Skeletal muscle cell (primary cell): Measurements from ENCODE around the gene ANKEF1.

GRCh38 chr20:10034555-10035553, at the start of gene ANKEF1:
ANKEF1 (plus strand) TSS chr20:10034987.
- RRBS: 3% methylated on average over 24 of the region's 66 CpGs

- RRBS: no CpG with 5 or more reads among the region's 1 CpG
Measured at GRCh38 chr20:10311828-10312342, 93.3 kb downstream of the SNAP25 start.

GRCh38 chr20:10433134-10433532, 889 bp downstream of the MKKS start:
- RRBS: no CpG with 5 or more reads among the region's 21 CpGs

- RRBS: no CpG with 5 or more reads among the region's 8 CpGs
Measured at GRCh38 chr20:10511174-10511949, 76.3 kb downstream of the SLX4IP start.

DNA sequence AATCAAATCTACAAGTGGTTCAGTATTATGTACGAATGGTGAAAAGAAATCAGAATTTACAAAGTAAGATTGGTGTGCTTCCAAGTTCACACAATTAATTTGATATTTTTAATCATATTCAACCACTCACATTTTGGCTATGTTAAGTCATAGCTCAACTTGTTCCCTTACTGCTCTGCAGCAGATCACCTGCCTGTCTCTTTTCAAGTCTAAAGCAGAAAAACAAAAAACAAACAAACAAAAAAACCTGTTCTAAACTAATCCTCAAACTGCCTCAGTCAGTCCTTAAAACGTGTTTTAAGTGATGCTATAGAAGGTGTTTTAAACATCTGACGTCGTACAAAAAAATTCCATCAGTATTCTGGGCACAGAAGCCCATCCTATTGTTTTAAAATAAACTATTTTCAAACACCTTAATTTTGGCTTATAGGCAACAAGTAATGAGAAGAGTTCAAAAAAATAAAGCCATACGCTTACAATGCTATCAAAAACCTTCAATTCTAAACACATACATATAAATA, 35.4 kb downstream of the JAG1 start:
- RRBS: no CpG with 5 or more reads among the region's 5 CpGs

DNA sequence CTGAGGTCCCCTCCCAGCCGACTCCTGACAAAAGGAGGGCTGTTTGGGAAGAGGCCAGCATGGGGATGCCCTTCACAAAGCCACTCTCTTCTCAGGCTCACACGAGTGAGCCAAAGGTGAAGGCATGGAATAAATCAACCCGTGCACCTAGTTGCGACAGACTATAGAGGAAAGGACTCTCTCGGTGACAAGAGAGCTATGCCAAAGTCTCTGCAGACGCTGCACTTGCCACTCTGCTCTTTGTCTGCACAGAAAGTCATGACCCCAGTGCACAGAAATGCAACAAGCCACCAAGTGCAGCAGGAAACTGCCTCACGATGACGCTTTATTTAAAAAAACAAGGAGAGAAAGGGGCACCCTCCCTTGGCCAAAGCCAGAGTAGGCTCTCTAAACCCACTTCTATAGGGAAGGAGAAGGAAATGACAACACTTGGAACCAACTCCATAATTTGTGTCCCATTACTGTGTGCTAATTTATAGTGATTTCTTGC, 21.0 kb downstream of the JAG1 start:
- RRBS: no CpG with 5 or more reads among the region's 8 CpGs

- RRBS: no CpG with 5 or more reads among the region's 5 CpGs
Measured at GRCh38 chr20:10667789-10668389, 5.9 kb downstream of the JAG1 start.

DNA sequence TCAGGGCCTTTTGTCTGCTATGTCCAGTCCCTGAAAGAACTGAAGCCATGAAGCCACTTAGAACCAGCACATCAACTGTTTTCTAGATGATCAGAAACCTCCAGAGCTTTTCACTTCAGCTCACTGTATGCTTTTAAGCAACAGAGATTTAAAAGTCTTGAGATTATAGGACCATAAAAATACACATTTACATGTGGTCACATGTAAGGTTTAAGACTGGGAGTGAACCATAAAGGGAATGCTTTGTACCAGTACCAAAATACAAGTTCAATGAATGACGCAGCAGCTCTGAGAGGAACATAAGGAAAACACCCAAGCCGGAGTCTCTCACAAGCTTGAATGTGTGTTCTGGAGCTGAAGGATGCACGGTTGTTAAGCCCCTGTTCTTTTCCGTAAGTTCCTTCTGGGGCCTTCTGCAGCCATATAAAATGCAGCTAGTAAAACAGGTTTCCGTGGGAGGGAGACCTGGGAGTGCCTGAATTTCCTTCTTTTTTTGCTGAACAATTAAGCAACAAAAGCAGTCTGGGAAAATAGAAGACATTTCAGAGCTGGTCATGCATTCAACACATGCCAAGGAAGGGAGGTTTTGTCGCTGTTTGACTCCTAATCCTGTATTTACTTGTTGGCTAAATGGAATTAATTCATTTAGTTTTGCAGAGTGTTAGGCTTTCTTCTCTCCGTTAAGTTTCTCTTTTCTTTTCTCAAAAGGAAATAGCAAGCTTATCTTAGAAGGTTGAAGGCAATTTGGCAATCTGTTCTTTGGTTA, 73.2 kb upstream of the JAG1 start:
- RRBS: no CpG with 5 or more reads among the region's 7 CpGs

DNA sequence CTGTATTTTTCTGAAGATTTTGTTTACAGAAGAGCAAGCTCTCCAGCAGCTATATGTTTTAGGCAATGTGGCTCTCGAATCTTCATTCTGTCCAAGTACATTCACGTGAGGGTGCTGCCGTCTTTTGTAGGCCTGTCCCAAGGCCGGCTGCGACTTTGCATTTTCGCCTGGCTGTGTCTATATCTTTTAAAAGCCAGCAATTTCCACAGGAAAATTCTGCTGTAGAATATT, 93.2 kb upstream of the JAG1 start:
- RRBS: no CpG with 5 or more reads among the region's 6 CpGs

GRCh38 chr20:10784091-10784902, 110.5 kb upstream of the JAG1 start:
- RRBS: no CpG with 5 or more reads among the region's 6 CpGs

DNA sequence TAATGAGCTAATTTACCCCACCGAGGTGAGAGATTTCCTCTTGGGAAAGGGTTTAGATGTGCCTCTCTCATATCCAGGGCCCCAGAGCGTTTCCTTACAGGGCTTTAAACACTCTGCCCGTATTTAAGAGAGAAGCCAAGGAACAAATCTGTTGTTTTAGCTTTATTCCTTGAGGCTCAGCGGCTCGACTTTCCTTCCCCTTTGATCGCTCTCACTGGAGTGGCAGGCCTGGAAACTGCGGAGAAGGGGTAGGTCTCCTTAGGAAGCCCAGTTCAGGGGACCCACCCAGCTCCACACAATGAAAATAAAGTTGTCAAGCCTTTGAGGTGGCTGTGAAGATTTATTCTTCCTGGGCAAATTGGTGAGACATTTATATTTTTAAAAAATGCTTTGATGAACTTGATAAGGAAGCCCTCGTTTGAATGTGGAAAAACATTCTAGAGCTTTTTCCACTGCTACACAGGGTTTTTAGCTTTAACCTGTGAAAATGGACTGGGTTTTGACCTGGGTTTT, 132.0 kb upstream of the JAG1 start:
- RRBS: no CpG with 5 or more reads among the region's 8 CpGs

GRCh38 chr20:11097537-11097902, 423.7 kb upstream of the JAG1 start:
- RRBS: no CpG with 5 or more reads among the region's 2 CpGs

DNA sequence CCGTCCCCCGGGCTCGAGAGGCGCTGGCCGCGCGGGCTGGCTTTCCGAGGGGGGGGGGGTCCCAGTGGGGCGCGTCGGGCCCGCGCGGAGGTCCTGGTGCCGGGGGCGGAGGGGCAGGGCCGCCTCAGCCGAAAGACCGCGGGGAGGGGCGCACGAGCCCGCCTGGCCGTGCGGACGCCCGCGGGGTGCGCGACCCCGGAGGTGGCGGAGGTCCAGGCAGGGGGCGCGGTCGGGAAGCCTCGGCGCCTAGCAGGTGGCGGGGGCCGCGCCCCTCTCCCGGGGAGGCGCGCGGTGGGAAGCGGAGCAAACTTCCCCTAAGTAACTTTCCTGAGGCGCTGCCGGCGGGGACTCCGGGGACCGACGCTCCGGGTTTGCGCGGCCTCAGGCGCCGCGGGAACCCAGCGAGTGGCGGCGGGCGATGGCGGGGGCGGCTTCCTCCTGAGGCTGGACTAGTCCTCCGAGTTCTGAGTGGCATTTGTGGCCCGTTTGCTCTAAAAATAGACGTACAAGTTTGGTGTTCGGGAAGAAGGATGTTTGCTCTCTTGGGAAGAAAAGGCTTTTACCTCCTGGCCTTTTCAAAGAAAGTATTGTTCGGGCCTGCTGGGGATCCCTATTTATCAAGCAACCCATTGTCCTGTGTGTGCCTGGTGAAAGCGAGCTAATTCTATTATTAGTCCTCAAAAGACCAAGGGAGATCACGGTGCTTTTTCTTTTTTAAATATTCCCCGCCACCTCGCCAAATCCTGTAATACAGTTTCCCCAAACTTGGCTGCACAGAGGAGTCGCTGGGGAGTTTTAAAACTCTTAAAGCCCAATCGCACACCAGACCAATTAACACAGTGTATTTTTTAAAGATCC, 26.3 kb upstream of the BTBD3 start:
- RRBS: under 1% methylated on average over 24 of the region's 74 CpGs

GRCh38 chr20:12045275-12045726, 127.6 kb downstream of the BTBD3 start:
- RRBS: no CpG with 5 or more reads among the region's 4 CpGs

GRCh38 chr20:12177480-12178080, 259.9 kb downstream of the BTBD3 start:
- RRBS: no CpG with 5 or more reads among the region's 3 CpGs

GRCh38 chr20:12857734-12858073, 151.1 kb upstream of the SPTLC3 start:
- RRBS: no CpG with 5 or more reads among the region's 8 CpGs

DNA sequence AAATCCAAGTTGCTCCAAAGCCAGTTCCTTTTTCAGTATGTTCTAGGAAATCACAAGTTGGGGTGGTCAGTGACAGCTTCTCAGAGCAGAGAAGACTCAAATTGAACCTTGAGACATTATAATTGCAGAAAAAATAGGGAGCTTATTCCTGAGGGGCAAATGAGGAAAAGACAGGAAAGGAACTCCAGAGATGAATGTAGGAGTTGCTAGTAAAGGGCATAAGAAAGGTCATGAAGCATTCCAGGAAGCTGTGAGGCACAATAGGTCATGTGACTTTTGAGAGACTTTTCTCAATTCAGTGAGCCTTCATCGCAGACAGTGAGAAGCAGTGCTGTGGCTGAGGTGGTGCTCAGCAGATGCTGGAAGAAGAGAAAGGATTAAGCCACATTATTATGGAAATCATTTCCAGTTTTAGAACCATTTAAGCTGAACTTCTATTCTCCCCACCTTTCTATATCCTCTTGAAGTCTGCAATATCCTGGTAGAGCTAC, 4.1 kb downstream of the SPTLC3 start:
- RRBS: no CpG with 5 or more reads among the region's 1 CpG

- RRBS: no CpG with 5 or more reads among the region's 4 CpGs
Measured at GRCh38 chr20:13230698-13231334, 9.7 kb downstream of the ISM1 start.

DNA sequence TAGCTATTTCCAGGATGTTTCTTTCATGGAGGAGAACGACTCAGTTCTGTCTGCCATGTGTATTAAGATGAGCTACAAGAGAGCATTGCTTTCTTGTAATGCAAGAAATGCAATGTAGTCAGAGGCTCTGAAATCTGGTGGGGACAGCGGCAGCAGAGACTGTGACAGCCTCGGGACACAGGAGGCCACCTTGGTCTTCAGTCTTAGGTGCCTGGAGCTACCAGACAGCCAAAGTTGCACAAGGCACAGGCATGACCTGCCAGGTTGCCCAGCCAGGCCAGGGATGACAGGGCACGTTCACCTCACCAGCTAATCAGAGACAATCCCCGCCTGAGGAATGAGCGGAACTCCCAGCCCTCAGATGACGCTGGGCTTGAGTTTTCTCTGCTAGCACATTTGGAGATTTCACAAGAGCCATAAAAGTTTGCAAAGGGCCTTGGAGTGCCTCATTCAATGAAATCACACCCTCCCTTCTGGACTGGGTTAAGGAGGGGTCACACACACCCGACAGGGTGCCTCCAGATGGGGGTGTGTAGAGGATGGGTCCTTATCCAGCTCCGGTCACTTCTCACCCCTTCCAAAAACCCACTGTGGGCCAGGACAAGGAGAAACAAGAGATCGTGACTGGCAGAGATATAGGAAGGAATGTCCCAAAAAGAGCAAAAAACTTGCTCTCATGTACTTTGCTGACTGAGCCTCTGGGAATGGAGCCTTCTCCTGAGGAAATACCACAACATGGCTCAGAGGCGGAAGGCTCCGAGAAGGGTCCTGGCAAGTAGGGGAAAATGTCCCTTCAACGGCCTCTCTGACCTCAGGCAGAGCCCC, 121.4 kb downstream of the ISM1 start:
- RRBS: no CpG with 5 or more reads among the region's 13 CpGs